Hair follicular keratinocyte (primary cell): ENCODE measurements around the gene TUBA1A.

- RAMPAGE, long total RNA = no peak
Measured at GRCh38 chr12:48125794-48126423, 6.7 kb downstream of the PFKM start.

DNA sequence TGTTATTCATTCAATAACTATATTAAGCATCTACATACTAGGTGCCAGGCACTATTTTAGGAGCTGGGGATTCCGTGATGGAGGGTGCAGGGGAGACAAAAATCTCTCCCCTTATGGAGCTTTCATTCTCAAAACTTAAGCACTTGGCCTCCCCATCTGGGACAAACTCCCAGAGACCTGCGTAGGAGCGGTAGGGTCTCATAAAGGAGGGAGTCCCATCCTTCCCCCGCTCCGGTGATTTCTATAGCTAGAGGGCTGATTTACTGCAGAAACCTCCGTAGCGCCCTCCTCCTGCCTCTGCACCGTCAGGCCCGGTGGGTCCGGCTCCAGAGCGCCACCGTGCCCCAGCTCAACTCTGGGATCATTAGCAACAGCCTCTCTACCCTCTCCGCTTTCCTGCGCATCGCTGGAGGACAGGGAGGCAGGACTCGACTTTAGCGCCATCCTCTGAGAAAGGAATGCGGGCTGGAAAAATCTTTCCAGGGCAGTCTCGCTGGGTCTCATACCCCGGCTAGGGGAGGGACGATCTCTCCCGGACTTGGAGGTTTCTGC lies 527 bp upstream of the CCDC184 start:
- RAMPAGE, long total RNA = no peak

DNA sequence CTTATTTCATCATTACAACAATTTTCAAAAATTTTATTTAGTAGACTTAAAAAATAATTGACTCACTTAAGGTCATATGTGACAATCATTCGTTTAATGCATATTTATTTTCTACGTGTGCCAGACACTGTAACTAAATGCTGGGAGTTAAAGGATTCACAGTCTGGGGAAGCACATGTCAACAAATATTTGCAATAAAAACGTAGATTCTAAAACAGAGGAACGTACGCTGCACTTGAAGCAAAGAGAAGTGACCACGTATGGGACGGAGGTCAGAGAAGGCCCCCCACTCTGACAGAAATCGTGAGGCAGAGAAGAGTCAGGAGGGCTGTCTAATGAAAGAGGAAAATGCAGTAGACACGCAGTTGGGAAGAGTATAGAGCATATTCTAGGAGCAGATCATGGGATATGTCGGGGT lies 1.1 kb upstream of the ZNF641 start:
- RAMPAGE, long total RNA = no peak

DNA sequence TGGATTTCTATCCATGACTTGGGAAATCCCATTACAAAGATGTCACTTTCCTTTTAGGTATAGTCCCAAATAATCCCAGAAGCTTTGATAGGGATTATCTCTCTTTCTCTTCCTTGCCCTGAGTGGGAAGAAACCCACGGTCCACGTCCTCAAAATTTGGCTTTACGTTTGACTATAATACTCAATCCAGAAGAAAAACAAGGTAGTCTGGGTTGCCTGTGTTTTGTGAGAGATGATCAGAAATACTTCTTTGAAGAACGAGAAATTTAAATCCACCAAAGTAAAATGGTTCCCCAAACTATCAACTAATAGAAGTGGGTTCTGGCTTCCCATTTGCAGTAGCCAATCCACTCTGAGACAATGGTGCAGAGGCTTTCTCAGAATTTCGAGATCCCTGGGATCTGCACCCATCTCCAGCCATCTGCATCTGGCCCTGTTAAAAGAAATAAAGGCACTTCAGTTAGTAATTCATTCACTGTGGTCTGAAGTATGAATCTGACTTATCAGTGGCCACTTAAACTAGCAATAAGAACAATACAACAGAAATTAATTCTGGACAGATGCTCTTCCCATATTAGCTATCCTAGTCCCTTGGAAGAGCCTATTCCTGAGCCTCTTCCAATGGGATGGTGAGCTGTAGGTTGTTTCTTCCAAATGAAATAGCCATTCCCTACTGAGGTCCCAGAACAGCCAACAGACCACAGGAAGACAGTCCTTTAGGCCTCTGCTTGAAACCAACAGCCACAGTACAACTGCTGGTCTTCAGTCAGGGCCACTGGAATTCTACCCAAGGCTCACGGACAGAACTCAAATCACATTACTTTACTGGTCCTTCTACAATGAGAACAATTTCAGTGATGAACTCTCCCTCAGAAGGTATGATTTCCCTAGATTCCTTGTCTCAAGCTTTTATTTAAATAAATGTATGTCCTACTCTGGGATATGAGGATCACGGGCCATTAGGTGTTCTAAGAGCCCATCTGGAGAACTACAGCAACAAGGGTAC lies 28.0 kb downstream of the KANSL2 start:
- RAMPAGE, long total RNA = no peak

DNA sequence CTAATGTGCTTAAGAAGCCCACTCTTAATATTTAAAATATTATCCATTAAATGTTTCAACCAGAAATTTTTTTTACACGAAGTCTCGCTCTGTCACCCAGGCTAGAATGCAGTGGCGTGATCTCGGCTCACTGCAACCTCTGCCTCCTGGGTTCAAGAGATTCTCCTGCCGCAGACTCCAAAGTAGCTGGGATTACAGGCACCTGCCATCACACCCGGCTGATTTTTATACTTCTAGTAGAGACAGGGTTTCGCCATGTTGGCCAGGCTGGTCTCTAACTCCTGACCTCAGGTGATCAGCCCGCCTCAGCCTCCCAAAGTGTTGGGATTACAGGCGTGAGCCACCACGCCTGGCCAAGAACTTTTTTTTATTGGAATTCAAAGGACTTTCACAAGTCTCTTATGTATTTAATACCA lies 20.0 kb downstream of the KANSL2 start:
- RAMPAGE, long total RNA = no peak

DNA sequence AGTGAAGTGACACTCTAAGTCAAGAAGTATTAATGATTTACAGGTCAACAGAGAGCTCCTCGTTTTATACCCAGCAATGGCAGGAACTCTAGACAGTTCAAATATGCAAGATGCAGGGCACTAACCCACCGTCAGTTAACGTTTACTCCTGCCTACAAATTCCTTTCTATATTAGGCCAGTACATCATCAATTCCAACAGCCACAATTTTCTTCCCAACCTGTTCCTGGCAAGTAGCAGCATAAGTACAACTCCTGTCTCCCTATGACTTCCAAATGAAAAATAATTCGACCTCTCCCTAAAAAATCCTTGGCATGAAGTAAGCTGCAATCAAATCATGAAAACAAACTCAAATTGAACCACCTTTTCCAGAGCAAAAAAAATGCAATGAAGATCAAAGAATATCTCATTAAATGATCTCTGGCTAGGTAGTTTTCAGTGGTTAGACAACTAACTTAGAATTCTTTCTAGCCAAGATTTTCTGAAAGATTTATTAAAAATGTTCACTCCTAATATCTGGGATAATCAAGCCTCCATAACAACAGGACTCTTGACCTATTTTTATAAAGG lies 9.1 kb upstream of the KANSL2 start:
- RAMPAGE, long total RNA = no peak

- RAMPAGE, long total RNA = no peak
Measured at GRCh38 chr12:48691964-48692293, 9.9 kb upstream of the KANSL2 start.

- RAMPAGE, long total RNA = no peak
Measured at GRCh38 chr12:48770718-48771341, 18.1 kb downstream of the ADCY6 start.

DNA sequence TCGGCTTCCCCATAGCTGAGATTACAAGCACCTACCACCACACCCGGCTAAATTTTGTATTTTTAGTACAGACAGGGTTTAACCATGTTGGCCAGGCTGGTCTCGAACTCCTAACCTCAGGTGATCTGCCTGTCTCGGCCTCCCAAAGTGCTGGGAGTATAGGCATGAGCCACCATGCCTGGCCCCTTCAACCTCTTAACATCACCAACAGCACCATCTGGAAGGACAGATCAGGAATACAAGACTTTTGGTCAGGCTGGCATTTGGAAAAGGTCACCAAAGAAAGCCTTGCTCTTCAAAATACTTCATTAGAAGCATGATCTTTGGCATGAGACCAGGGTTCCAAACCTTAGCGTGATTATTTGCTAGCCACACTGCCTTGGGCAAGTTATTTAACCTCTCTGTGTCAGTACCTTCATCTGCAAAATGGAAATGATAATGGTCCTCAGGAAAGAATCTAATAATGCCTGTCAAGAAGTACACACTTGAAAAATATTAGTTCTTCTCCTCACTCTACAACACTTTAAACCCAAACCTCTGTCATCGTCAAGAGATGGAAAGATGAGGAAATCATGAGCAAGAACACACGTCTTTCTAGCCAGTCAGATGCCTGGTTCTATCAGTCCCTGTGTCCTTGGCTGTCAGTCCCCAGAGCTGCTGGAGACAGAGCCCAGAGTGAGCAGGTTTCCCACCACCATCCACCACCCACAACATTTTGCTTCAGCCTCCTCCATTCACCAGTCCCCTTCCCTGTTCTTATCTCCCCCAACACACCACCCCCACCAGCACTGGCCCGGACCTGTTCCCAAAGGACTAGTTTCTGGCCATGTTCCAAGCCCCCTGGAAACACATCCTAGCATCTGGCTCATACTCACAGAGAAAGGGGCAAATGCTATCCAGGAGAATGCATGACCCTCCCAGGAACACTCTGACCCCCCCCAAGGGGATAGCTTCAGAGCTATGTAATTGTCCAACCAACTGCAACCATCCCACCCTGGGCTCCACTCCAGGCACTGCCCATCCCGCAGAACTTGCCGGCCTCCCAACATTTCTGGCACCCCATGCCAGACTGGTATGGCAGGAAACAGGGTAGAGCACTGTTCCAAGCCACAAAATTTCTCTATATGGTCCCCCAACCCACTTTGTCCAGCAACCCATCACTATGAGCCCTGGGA lies 2.0 kb downstream of the ADCY6 start:
- RAMPAGE, long total RNA = no peak

GRCh38 chr12:48861082-48861732 lies 4.5 kb downstream of the RND1 start:
- RAMPAGE, long total RNA = no peak

DNA sequence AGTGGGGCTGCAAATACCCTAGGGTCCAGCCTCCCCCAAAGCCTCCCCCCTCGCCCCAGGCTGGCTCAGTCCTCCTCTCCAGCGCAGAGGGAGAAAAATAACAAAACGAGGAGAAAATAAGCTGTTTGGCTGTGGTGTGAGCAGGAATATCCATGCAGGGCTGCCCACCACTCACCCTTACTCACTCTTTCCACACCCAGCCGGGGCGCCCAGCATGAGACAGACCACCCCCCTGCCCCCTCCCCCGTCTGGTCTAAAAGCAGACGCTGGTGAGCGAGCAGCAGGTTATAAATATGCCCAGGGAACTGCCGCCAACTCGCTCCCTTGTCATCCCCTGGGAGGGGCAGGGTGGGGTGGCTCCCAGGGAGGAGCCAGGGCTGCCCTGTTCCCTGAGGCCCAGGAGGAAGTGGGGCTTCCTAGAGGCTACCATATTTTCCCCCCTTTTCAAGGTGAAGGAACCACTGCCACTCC lies 7.4 kb downstream of the WNT1 start:
- RAMPAGE, long total RNA = no peak

- RAMPAGE, long total RNA = no peak
Measured at GRCh38 chr12:48995199-48996271, 3.6 kb downstream of the DDN start.

DNA sequence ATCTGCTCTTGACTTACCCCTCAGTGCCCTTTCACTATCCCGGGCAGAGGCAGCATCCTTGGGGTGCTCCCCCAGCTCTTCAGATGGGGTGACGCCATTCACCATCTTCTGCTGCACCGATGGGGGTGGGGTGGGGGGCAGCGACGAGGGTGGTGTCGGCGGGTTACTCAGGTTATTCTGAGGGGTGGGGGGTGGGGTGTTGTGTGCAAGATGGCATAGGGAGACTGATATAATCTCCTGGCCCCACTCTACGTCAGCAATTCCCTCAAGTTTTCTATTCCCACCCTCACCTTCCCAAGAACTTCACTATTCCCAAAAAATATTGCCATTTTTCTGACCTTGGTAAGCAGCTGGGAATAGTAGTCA lies 11.7 kb upstream of the PRKAG1 start:
- RAMPAGE, long total RNA = no peak

GRCh38 chr12:49126672-49127601 lies 4.3 kb downstream of the TUBA1B start:
- RAMPAGE, long total RNA = no peak

DNA sequence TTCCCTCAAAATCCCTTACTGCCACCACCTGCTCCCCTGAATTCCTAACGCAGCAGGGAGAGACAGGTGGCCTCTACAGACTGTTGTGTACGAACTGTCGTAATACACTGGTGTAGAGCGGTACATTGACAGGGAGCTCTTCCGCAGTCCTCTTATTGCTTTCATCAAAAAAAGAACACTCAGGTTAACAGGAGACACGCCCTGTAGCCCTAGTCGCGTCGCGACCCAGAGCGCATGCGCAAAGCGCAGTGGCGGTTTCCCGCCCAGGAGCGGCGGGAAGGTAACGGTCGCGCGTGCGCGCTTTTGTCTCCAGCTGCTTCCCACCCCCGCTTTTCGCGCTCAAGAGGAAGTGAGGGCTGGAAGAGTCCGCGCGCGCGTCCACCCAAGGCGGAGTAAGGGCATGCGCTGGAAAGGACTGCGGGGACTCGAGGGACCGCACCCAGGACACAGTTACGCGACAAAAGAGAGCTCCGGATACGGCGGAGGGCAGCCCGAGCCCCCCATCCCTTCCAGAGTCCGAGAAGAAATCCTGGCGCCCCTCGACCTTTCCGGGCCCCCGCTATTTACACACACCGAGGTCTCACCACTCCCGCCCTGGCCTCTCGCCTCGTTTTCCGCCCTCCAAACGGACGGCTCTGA lies 515 bp downstream of the TUBA1B start:
- RAMPAGE, long total RNA = no peak

DNA sequence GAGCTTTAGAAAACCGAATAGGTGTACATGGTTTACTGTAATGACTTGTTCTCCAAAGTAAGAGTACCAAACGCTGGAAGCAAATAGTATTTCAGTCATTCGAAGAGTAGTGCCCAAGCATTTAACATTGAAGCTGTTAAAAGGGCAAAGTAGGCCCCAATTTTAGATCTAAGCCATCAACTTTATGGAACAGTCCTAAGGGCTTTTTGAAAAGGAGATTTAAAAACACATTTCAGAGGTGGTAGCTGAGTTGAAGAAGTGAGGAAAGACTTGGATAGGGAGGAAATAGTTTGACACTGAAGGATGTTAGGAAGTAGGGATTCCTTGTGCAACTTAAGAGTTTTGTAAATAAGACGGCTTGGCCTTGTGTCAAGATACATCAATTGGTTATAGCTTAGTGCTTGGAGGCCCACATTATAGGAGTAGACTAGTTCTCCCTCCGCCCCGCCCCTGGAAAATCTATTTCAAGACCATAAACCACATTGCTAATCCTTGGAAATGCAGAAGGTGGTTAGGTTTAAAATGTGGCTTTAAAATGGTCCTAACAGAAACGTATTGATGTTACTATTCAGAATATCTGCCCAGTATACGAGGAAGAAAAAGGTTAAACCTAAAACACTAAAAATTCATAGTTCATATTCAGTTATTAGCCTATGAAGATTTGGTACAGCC lies 844 bp upstream of the TUBA1B start:
- RAMPAGE, long total RNA = no peak

GRCh38 chr12:49188843-49189434 lies at the start of gene TUBA1A:
TSS of gene TUBA1A (minus strand) at chr12:49189080.
- RAMPAGE, long total RNA = start-site peak on the minus strand at chr12:49189000-49189131, 357 and 76 reads in 2 replicates

- RAMPAGE, long total RNA = no peak
Measured at GRCh38 chr12:49295435-49295991, 566 bp downstream of the PRPH start.

- RAMPAGE, long total RNA = no peak
Measured at GRCh38 chr12:49622344-49623143, 817 bp upstream of the PRPF40B start.

- RAMPAGE, long total RNA = no peak
Measured at GRCh38 chr12:49673178-49674380, 33.6 kb downstream of the FMNL3 start.